Paraaortic lymph node (tissue), 1 donor: ENCODE data around the genes PLCH1 and GFM1.

DNA sequence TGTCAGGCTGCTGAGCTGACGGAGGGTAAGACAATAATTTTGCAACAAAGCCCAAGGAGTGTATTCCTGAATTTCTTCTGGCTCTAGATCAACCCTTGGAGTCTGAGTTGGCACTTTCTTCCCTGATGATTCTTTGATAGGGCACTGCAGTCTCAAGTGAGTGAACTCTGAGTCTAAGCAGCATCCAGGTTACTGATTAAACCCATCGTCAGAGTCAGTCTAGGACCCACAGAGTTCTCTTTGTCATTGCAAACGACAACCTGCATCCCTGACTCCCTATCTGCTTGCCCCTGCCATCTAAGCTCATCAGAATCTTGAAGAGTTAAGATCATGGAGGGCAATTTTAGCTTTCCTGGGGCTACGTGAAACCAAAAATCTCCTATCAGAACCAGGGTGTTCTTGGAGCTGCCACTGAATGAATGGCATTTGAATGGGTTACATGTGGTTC is 58.6 kb downstream of the MME start:
- PRO-cap, result no peak

- PRO-cap, result no peak
Measured at GRCh38 chr3:155676148-155676675, 68.7 kb downstream of the PLCH1 start.

DNA sequence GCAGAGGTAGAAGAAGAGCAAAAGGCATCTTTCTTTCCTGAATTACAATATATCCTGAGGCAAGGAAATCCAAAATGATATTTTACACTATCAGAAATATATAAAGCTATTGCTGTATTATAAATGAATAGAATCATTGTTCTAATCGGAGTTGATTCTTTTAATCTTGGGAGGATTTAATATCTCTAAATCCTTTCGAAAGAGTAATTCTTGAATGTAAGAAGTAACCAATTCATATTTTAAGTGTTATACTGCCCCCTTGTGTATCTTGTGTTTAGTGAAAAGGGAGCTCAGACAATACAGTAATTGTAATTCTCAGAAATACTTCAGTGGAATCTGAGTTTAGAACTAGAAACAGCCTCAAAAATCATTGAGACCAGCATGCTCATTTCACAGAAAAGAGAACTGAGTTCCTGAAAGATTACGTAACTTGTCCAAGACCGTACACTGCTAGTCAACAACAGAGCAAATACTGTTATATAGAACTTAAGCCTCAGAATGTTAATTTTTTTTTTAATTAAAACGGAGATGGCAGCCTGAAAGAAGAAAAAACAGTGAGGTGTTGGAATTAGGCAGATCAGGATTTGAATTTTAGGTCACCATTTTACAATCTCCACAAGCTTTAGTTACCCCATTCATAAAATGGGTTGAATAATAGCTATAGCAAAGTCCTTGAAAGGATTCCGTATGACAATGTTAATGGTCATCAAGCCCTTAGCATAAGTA is 42.9 kb downstream of the PLCH1 start:
- PRO-cap, result no peak

GRCh38 chr3:155744523-155745362 is at the start of gene PLCH1:
Gene PLCH1, minus strand, starts transcription at chr3:155745071.
- PRO-cap, result unidirectional peak, minus-strand start at chr3:155745067

- PRO-cap, result no peak
Measured at GRCh38 chr3:156042035-156042431, 78.3 kb upstream of the KCNAB1 start.

DNA sequence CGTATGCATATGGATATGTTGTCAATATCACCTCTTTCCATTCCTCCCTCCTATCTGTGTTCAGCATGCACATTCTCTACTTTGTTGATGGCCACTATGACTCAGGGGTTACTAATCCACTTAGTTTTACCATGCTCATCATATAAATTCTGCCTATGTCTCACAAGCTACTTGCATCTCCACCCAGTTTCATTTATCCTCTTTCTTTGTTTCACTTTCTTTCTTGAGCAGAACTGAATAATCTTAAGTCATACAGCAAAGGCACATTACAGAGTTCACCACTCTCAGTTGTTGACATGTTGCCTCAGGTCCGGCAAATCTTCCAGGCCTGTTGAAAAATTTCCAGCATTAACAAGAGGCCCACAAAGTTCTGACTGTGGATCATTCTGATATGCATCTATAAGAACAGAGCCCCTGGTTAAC is 71.5 kb downstream of the SSR3 start:
- PRO-cap, result bidirectional peak, plus-strand start at position 287 of the sequence, minus-strand start at position 195 of the sequence

DNA sequence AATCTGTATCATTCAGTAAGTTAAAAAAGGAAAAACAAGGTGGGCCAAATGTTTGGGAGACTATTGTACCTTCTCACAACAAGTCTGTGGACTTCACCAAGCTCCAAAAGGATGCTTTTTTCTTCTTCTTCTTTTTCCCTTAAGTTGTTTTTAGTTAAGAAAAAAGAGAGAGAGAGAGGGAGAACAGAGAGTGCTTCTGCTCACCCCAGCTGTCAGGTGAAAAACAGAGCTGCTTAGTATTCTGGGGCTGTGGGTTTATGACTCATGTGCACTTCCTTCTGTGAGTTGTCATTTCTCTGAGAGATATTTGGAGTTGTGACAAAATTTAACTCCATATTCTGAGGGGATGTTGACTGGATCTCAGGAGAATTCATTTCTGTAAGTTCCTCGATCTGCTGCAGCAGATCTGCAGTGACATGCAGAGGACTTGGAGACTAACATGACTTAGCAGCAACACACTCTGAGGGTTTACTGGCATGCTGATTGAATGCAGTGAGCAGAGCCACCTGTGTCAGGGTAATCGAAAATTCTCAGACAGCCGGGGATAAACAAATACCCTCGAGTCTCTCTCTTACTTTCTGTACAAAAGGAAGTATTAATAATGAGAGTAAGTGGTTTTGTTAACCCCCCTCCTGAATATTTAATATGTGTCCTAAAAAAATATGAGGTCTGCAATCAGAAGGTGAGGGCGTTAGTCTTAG is 70.6 kb downstream of the SSR3 start:
- PRO-cap, result bidirectional peak, plus-strand start at position 334 of the sequence, minus-strand start at position 214 of the sequence

- PRO-cap, result no peak
Measured at GRCh38 chr3:156532359-156533183, 22.3 kb downstream of the SSR3 start.

DNA sequence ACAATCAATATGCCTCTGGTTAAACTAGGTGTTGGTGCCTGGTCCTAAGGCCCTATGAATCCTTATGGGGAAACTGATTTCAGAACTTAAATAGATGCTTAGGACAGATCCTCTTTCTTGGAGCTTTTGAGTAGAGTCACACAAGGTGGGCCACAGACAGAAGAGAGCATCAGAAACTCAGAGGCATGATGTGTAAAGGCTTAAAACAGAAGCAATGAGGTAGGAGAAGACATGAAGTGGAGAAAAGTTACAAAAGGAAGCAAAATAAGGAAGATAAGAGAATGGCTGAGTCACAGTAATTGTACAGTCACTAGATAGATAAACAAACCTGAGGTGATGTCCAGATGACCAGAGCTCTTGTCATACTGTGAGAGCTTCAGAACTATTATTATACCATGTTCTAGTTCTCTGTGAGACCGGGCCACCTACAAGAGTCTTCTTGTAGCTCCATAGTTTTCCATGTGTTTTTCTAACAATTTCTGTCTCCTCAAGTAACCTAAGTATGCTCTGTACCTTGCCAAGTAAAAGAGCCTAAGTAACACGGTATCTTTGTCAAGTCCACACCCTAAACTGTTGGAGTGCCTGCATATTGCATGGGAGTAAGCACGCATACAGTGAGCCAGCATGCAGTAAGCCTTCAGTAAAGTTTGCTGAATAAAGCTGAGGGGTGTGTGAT is 44.5 kb upstream of the LEKR1 start:
- PRO-cap, result no peak

DNA sequence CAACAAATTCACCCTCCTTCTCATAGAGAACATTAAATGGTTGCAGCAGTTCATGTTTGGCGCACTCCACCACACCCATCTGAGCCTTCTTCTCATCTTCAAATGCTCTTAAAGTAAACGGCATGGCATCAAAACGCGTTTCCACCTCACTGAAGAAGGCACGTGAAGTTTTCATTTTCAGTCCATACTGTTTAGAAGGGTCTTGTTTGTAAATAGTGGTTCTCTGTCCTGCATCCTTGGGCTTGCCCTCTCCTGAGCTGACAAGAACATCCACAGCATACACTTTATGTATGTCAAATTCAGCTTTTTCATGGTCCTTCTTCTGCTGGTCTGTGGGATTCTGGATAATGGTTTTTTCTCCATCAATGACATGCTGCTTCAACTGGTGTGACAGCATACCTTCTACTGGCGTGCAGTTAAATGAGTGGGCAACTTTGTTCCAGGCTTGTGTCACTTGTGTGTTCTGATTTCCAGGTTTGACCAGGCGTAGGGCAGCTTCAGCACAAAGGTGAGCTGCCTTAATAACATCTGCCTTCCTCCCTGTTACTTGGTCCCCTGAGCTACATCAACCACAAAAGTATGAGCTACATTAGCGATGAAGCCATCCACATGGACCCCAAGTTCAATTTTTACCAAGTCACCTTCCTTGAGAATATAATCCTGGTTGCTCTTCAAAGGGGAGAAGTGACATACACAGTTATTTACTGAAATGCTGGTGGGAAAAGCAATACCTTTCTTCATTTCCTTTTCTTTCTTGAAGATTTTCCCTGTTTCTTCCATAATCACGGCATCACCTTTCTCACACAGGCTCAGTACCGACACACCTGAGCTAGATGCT is 16.1 kb upstream of the LEKR1 start:
- PRO-cap, result no peak

DNA sequence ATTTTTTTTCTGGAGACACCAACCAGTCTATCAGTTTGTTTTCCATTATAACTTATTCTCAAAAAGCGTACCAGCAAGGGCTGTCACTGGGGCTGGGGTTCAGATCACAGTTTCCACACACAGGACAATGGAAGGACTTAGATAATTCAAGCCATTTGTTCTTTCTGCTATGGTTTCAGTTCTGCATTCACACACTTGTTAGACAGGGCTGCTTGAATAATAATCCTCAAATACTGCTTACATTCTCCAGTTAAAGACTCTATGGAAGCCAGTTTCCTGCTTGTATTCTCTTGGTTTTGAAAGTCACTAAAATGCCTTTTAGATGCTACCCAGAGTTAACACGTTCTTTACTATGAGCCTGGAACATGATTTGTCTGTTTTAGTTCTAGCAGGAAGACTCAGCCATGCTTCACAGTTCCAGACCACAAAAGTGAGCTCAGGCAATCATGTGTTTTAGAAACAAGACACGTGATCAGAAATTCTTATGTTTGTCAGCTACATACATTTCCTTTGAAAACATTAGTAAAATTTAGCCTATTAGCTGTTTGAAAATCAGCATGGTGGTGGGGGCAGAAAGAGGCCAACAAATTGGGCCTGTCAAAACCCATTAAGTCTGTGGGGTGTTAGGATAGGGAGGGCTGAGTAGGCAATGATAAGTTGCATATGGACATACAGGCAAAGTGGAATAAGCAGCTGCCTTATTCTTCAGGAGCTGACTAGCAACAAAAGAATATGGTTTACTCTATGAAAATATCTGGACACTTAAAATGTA is 152.4 kb downstream of the LEKR1 start:
- PRO-cap, result unidirectional peak, minus-strand start at position 400 of the sequence

DNA sequence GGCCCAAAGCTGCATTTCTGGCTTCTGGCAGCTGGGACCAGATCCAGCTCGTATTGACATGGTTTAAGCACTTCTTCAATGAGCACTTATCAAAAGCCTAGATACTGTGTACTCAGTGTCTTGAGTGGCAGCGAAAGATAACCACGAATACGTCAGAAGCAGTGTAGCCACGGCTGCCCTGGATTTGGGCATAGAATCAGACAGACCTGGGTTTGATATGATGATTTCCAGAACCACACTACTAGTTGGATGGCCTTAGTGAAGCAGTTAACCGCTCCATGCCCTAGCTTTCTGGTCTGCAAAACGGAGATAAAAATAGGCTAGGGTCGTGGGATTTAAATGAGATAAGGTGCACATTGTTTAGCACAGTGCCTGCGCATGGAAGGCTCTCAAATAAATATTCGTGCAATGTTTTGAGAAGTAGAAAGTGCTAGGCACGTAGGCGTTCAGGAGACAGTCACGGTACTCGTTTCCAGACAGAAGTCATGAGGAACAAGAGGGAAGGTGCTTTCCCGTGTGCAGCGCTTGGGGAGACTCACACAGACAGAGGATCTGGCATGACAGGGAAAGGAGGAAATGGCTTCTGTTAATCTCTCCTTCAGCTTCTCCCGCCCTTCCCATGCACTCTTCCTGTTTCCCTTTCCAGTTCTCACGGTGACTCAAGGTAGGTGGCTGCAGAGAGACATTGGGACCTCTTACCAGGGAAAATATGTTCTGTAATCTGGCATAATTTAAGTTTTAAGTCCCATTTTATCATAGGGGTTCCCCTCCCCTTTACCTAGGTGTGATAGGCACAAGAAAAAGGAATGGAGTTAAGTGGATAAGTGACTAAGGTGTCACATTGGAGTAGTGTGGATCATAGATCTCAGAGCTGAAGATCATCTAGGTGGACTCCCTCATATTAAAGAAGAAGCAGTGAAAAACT is 70.2 kb downstream of the CCNL1 start:
- PRO-cap, result bidirectional peak, plus-strand start at position 244 of the sequence, minus-strand start at position 65 of the sequence; bidirectional peak, plus-strand start at position 645 of the sequence, minus-strand start at position 578 of the sequence

- PRO-cap, result no peak
Measured at GRCh38 chr3:157119485-157120069, 40.4 kb downstream of the CCNL1 start.

GRCh38 chr3:157488031-157488623 is 15.1 kb downstream of the VEPH1 start:
- PRO-cap, result no peak

- PRO-cap, result no peak
Measured at GRCh38 chr3:157500137-157500570, 3.1 kb downstream of the VEPH1 start.

DNA sequence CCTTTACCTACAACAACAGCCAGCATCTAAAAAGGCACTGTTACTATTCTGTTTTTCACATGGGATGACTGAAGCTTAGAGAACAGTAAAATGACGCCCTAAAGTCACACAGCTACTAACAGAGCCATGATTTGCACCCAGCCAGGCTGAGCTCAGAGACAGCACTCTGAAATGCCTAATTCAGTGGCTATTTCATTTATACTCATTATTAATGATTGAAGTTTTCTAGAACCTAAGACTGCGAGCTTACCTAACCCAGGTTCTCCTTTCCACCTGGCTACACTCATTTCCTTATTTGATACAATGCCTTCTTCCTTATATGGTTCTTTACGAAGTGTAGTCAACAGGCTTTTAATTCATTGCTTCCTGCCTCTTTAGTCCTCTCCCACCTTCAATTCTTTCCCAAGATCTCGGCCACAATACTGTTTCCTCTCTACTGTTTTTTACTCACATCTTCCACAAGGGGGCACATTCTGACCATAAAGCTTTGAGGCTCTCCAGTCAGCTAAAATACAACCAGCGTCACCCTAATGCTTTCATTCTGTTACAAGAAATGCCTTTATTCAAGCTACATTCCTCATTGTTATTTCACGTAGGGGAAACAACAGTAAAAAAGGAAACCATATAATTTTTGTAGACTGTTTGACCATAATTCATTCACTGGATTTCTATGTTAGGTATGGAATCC is 29.2 kb upstream of the VEPH1 start:
- PRO-cap, result no peak

GRCh38 chr3:158094285-158094943 is 11.8 kb downstream of the SHOX2 start:
- PRO-cap, result no peak

GRCh38 chr3:158217517-158218476 is 107.9 kb downstream of the RSRC1 start:
- PRO-cap, result no peak

- PRO-cap, result no peak
Measured at GRCh38 chr3:158644182-158645047, at the start of gene GFM1. Gene GFM1, plus strand, starts transcription at chr3:158644527.

GRCh38 chr3:158709547-158710303 is 22.5 kb downstream of the RARRES1 start:
- PRO-cap, result no peak